ENCODE measurements around the genes EHF and FJX1.

DNA sequence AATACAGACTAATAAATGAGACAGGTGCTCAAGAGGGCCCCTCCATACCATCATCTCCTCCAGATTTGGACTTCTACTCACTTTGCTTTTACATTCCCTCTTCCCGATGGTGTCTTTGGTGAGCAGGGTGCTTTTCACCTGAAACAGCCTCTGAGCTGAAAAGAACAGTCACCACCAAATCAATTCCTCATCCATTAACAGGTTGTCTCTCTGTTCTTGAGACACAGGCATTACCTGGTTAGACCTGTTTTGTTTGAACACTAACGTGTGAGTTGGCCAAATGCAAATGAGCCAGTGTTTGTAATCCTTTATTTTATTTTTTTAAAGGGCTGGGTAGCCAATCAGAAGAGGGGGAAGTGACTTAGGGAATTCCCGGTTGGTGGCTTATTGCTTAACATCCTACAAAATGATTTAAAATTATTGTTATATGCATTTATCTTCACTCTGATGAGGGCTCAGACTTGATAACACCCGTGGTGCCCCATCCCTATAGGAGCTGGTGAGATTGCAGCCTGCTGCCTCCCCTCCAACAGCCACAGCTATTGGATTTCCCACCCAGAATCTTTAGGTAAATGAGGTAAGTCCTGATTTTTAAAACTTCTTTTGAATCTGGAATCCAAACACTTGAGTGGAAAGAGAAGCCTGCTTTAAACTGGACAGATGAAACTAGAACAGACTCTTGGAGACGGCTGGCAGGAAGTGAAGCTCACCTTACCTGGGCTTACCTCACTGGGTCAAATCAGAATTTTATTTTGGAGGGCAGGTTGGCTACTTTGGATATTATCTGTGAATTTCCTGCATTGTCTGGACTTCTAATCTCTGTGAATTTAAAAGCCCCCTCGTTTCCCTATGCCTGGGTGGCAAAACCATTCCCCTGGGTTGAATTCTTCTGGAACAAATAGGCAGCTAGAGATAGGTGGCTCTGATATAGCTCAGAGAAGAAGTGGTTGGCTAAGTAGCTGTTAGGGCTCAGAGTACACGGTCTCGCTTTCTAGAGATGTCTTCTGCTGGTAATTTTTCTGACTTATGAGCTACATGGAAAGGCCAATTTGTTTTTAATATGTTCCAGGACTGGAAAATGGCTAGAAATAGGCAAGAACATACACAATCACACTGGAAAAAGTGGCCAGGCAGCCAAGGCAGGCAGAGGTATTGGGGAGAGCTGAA is at the start of gene EHF:
EHF (plus strand) TSS at position 442 of the 1,167 bp plus-strand sequence.
- PRO-cap, result no peak

DNA sequence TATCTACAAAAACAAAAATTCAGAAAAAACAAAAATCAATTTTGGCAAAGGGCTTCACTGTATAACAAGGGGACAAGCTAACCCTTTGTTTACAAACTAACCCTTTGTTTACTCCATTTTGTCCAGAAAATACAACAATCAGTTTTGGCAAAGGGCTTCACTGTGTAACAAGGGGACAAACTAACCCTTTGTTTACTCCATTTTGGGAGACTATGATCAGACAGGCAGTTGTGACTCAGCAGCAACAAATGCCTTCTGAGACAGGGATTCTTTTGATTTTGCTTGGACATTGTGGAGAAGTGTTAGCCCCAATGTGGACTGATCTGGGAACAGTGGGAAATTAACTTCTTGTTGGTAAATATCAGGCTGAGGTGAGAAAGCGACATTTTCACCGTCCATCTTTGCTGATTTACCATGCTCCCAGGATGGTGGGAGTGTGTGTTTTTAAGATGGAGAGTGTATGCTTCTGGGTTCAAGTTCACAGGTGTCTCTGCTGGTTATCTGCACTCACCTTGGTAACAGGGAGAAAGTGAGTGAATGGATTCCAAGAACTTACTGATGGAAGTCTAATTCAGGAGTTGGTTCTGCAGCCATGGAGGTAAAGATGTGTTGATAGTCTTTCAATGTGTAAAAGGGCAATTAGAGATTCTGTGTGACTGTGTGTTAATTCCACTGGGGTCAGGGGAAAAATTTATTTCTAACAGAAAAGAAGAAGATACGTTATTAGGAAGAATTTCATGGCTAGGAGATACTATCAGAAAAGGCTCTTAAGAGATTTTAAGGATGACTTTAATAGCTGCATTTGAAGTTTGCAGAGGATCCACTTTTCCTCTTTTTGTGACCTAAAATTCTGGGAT is 1.2 kb downstream of the EHF start:
- PRO-cap, result no peak

DNA sequence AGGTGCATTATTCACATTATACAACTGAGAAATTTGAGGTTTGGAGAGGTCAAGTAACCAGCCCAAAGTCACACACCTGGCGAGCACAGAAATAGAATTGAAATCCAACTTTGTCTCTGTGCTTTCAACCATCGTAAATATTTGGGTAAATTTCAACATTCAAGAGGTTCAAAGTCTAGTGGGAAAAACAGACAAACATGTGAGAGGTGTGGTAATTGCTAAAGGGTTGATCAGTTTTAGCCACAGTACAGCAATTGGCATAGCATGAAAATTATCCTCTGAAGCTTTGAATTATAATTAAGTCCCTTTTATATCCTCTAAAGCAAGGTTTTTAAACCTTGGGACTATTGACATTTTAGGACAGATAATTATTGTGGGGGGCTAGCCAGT is 131.6 kb downstream of the APIP start:
- PRO-cap, result no peak

DNA sequence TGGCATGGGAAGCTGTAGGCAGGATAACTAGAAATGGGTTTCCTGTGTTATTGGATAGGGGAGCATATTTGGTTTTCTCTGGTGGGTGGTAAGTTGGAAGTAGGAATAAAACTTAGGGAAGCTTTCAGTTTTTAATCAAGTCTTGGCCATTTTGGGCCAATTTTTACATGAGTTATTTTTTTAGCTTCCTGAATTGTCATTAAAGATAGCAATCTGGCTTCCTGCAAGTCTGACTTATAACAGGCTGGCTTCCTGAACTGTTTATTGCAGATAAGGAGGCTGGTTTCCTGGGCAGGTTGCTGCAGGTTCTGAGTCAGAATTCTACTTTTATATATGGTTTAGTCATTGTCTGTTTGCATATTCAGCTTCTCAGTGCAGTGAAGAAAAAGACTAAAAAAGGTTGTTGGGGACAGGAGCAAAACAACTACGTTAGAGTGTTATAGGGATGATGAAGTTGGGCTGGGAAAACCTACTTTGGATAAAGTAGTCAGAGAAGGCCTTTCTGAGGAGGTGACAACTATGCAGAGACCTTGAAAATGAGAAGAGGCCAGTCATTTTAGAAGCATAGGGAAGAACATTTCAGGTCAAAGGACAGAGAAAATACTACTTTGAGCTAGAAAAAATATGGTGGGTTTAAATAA is 106.5 kb downstream of the APIP start:
- PRO-cap, result no peak

- PRO-cap, result no peak
These were observed 98.6 kb upstream of the CD44 start for GRCh38 chr11:35040028-35041161.

- PRO-cap, result no peak
These were observed 55.4 kb upstream of the CD44 start for GRCh38 chr11:35083110-35084412.

DNA sequence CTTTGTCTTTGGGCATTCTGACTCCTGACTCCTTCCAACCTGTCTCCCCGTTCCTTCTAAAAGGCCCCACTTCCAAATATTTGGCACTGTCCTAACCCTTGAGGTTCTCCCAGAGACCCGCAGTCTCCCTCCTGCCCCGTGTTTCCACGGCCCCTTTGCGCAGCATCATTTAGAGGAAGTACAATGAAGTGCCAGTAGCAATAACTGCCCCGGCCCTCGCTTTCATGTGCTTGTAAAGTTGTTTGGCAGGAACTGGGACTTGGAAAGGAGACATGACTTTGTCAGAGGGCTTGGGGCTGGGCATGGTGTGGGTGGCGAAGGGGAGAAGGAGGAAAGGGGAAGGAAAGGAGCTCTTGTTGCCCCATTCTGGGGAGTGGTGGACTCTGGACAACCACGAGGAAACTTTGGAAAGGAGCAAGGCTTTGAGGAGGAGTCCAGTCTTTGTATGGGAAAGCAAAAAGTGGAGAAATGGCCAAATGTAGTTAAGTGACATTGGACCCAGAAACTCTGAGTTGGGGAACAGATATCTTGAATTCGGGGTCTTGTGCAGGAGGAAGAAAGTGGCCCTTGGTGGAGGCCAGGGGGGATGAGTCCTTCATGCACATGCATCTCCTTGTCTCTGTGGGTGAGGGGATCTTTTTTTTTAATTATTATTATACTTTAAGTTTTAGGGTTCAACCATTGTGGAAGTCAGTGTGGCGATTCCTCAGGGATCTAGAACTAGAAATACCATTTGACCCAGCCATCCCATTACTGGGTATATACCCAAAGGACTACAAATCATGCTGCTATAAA is 2.8 kb downstream of the CD44 start:
- PRO-cap, result no peak

DNA sequence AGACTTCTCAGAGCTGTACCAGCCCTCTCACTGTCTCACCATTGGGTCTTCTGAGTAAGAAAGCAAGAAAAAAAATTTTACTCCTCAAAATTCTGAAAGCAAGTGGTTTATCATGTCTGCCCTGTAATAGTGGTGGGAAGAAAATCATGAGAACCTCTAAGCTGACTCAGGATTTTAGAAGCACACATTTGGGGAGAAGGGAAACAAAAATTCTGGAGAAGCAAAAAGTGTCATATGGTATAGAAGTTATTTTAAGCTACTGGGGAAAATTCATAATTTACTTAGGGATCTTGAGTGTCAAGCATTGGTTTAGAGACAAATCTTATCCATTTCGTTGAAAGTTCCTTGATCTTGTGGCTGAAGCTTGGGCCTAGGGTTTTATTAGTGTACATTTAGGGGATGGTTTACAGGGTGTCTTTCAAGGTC is 14.9 kb downstream of the CD44 start:
- PRO-cap, result no peak

DNA sequence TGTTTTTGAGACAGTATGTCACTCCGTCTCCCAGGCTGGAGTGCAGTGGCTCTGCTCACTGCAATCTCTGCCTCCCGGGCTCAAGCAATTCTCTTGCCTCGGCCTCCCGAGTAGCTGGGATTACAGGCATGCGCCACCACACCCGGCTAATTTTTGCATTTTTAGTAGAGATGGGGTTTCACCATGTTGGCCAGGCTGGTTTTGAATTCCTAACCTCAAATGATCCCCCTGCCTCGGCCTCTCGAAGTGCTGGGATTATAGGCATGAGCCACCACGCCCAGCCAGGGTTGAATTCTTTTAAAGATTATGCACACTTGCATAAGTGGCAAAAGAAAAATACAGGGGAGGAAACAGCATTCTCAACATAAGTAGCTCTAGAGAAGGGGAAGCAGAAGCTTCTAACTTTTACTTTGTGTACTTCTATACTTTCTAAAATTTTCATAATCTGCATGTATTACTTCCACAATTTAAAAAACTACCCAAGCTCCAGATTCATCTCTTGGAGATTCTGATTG is 108.1 kb downstream of the SLC1A2 start:
- PRO-cap, result no peak

DNA sequence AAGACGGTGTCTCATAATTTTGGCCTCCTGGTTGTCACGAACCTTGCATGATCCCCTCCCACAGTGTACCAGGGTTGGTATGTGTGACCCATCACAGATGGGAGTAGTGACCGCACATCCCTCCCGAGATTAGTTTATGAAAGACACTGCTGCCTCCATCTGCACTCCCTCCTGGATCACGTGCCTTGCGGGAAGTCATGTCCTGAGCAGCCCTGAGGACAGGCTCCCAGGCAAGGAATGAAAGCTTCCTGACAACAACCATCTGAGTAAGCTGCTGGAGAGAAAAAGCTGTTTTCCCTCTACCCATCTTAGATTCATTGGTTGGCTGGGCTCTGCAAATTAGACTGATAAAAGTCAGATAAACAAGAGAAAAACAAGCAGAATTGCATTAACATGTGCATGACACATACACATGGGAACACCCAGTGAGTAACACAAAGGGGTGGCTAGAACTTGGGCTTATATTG is 14.4 kb upstream of the PAMR1 start:
- PRO-cap, result no peak

DNA sequence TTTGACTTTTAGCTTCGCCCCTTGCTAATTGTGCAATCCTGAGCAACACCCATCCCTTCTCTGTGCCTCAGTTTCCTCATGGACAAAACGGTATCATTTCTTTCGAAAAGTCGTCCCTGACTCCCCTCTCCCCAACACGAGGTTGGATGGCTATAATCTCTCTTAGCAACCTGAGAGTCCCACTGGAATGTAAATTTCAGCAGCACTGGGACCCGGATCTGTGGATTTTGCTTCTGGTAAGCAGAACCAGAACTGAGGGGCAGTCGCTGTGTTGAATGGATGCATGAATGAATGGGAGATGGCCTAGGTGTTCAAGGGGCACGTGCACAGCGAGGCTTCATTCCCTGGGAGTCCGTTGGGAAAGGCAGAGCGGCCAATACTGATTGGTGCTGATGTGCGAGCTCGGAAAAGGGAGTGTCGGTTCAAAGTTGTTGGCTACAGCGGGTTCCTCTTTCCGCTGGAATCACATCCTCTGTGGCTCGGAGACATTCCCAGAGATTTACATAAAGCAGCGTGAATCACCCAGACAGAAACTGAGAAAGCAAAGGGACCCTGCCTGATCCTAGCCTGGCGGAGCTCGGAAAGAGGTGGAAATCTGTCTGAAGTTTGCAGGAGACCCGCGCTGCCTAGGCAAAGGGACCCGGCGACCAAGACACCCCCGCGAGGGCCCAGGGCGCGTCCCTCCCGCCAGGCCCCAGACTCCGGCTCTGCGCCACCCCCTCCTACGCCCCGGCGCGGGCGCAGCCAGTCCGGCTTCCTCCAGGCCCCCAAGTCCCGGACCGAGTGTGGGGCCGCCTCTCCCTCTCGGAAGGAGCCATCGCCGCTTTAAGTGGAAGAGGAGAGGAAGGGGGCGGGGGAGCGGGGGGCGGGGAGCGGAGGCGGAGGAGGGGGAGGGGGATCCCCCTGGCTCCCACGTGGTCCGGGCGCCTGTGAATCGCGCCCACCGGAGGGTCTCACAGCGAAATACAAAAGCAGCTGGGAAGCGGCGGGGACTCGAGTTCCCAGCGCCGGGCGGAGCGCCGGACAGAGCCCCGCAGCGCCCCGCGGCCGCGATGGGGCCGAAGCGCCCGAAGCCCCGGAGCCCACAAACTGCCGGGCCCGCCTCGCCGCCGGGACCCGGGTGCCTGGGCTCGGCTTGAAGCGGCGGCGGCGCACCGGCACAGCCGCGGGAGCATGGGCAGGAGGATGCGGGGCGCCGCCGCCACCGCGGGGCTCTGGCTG is at the start of gene FJX1:
FJX1 (plus strand) TSS at position 997 of the 1,221 bp plus-strand sequence.
- PRO-cap, result no peak

GRCh38 chr11:35702576-35702874 is 40.0 kb downstream of the TRIM44 start:
- PRO-cap, result no peak

GRCh38 chr11:35978749-35979233 is 34.9 kb downstream of the LDLRAD3 start:
- PRO-cap, result no peak

DNA sequence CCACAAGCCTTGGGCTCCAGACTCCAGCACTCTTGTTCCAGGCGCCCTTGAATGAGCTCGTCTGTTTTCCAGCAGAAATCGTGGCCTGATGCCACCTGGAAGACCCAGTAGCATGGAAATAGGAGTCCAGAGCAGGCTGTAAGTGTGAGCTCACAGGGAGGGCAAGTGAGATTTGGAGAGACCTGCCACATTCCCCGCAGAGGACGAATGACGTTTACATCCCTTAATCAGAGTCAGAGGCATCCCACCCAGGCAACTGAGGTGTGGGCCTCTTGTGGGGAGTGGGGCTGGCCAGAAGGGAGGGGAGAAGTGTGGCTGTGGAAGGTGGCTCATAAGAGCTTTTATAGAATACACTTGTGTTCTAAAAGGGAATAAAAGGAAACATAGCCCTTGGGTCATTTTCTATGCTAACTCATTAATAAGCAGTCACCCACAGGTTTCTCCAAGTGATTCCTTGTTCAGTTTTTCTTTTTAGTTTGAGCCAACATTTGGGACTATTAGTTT is 72.0 kb downstream of the LDLRAD3 start:
- PRO-cap, result no peak

- PRO-cap, result no peak
These were observed 100.9 kb downstream of the TRAF6 start for GRCh38 chr11:36409068-36409667.

- PRO-cap, result no peak
These were observed 1166.6 kb downstream of the LRRC4C start for GRCh38 chr11:40292413-40293592.

GRCh38 chr11:41971465-41971869 is 512.0 kb upstream of the LRRC4C start:
- PRO-cap, result no peak

GRCh38 chr11:43359114-43360112 is 693 bp downstream of the TTC17 start:
- PRO-cap, result bidirectional peak, plus-strand start at chr11:43359258, minus-strand start at chr11:43359157

DNA sequence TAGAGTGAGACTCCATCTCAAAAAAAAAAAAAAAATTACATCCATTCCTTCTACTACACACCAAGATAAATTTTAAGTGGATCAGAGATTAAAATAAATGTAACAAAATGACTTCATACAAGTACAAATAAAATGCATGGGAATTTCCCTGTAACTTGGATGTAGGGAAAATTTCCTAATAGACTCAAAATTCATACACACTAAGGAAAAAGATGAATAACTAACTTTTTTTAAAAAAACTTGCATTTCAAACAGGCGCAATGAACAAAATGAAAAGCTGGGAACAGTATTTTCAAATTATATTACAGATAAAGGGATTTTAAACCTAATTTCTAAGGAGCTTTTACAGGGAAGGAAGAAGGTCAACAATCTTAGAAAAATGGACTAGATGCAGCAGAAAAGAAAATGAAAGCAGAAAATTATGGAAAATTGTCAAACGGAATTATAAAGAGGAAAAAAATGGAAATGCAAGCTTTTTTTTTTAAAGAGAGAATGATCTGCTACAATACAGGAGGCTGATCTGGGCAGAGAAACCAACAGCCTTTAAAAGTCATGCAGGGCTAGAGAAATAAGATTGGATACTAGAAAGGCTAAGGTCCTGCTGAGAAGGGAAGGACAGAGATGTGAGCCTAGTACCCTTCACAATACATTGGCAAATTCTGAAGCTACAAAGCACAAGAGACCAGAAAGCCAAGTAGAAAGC is 105.7 kb downstream of the TTC17 start:
- PRO-cap, result no peak

GRCh38 chr11:43577026-43577647 is 103.4 kb upstream of the HSD17B12 start:
- PRO-cap, result no peak

Data from aorta (tissue), 1 donor.